GM19240 (cell line): ENCODE data around the genes PAGE3 and SPIN2A.

DNA sequence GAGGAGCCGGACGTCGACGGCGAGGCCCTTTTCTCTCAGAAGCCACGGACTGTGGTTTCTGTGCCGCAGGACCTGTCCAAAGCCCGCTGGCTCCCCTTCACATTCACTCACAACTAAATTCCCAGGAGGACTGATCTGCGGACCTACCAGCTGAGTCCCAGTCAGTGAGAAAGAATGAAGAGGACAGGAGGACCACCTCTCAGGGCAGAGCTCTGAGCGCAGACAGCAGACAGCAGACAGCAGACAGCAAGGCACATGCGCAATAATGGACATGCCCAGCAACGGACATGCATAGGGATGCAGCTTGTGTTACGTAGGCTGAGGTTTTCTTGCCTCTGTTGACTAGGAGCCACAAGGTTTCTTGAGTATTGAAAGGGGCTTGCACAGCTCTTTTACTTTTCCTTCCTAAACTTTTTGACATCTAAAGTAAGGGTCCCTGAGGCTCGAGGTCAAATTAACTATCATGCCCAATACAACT, at the start of gene PAGE3:
TSS of gene PAGE3 (minus strand) at position 250 of the 478 bp plus-strand sequence.
- RRBS = no CpG with 5 or more reads among the region's 14 CpGs

GRCh38 chrX:55522480-55523053, 32.9 kb upstream of the USP51 start:
- RRBS = no CpG with 5 or more reads among the region's 13 CpGs

DNA sequence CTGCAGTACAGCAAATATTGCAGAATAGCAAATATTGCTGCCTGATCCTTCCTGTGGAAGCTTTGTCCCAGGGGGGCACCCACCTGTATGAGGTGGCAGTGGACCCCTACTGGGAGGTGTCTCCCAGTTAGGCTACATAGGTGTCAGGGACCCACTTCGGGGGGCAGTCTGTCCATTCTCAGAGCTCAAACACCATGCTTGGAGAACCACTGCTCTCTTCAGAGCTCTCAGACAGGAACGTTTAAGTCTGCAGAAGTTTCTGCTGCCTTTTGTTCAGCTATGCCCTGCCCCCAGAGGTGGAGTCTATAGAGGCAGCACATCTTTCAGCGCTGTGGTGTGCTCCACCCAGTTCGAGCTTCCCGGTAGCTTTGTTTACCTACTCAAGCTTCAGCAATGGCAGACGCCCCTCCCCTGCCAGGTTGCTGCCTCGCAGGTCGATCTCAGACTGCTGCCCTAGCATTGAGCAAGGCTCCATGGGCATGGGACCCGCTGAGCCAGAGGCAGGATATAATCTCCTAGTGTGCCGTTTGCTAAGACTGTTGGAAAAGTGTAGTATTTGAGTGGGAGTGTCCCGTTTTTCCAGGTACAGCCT, 29.0 kb upstream of the RRAGB start:
- RRBS = no CpG with 5 or more reads among the region's 11 CpGs

DNA sequence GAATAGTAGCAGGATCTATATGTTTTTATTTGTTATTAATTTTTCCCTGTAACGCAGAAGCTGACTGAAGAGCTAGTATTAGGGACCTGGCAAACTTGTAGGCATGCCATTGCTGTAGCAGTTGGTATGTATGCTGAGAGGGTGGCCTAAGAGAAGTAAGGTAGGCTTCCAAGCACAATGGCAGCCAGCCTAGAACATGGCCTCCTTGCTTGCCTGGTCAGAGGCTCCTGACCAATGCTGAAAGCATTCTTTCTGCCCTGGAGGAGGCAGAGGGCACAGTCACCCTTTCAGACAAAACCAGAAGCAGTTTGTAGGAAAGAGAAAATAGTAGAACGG, 215.0 kb upstream of the KLF8 start:
- RRBS = no CpG with 5 or more reads among the region's 2 CpGs

- RRBS = 20% methylated on average over 2 of the region's 7 CpGs
Observed at GRCh38 chrX:56764333-56764627, 35.2 kb downstream of the NBDY start.

GRCh38 chrX:57136777-57137953, at the start of gene SPIN2A:
SPIN2A (minus strand) TSS chrX:57137397.
- RRBS = no CpG with 5 or more reads among the region's 31 CpGs

DNA sequence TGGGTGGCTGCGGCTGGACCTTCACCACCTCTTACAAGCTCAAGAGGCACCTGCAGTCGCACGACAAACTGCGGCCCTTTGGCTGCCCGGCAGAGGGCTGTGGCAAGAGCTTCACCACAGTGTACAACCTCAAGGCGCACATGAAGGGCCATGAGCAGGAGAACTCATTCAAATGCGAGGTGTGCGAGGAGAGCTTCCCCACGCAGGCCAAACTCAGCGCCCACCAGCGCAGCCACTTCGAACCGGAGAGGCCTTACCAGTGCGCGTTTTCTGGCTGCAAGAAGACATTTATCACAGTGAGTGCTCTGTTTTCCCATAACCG, 1.1 kb downstream of the ZXDB start:
- RRBS = no CpG with 5 or more reads among the region's 16 CpGs

DNA sequence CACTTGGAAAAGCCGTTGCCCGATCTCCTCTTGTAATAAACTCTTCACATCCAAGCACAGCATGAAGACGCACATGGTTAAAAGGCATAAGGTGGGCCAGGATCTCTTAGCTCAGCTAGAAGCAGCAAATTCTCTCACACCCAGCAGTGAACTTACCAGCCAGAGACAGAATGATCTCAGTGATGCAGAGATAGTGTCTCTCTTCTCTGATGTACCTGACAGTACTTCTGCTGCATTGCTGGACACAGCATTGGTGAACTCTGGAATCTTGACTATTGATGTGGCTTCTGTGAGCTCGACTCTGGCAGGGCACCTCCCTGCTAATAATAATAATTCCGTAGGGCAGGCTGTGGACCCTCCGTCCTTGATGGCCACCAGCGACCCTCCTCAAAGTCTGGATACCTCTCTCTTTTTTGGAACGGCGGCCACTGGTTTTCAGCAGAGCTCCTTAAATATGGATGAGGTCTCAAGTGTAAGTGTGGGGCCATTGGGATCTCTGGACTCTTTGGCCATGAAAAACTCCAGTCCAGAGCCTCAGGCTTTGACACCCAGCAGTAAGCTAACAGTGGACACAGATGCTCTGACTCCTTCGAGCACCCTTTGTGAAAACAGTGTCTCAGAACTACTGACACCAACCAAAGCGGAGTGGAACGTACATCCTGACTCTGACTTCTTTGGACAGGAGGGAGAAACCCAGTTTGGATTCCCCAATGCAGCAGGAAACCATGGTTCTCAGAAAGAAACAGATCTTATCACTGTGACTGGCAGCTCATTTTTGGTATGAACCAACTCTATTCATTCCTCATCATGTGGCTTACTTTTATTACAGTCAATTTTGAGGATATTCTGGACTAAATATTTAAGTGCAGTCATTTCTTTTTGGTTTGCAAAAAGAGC, 2.1 kb downstream of the ZXDB start:
- RRBS = no CpG with 5 or more reads among the region's 12 CpGs

GRCh38 chrX:63560477-63561433, 209.6 kb upstream of the SPIN4 start:
- RRBS = 33% methylated on average over 9 of the region's 25 CpGs

GRCh38 chrX:65601156-65601447, 66.4 kb upstream of the MSN start:
- RRBS = no CpG with 5 or more reads among the region's 1 CpG

GRCh38 chrX:65601448-65602089, 65.9 kb upstream of the MSN start:
- RRBS = no CpG with 5 or more reads among the region's 5 CpGs

GRCh38 chrX:65697119-65697633, 29.7 kb downstream of the MSN start:
- RRBS = no CpG with 5 or more reads among the region's 3 CpGs

DNA sequence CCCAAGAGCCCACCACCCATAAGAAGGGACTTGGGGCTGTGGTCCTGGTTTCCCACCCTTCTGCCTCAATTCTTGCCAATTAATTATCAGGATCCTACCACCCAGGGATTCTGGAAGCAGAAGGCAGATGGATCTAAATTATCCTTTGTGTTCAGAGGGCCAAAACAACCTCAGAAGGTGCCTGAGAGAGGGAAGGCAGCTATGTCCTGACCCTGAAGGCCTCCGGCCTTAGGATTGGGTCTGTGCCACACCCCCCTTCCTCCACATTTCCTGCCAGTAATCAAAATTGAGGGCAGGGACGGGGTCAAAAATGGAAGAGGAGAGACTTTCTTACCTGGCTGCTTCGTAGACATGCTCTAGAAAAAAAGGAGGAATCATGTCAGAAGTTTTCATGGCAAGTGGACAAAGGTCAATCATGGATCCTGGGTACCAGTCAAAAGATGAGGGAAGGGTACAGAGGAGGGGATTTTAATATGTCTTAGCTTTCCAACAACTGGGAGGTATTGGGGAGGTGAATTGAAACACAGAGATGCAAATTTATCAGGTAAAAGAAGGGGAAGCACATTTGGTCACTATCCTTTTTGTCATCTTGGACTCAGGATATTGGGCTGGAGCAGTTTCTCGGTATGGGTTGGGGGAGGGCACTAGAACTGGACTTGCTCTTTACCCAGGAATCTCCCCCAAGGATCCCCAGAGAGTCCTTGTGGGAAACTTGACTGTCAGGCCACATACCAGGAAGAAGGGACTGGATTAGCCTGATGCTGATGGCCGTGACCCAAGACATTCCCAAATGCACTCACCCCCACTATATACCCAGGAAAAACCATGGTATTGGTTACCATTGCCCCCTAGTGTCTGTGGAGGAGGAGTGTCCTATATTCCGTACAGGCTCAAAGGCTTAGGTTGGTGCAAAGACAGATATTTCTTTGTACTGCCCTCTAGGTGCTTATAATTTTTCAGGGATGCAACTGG, 17.1 kb downstream of the VSIG4 start:
- RRBS = no CpG with 5 or more reads among the region's 6 CpGs

DNA sequence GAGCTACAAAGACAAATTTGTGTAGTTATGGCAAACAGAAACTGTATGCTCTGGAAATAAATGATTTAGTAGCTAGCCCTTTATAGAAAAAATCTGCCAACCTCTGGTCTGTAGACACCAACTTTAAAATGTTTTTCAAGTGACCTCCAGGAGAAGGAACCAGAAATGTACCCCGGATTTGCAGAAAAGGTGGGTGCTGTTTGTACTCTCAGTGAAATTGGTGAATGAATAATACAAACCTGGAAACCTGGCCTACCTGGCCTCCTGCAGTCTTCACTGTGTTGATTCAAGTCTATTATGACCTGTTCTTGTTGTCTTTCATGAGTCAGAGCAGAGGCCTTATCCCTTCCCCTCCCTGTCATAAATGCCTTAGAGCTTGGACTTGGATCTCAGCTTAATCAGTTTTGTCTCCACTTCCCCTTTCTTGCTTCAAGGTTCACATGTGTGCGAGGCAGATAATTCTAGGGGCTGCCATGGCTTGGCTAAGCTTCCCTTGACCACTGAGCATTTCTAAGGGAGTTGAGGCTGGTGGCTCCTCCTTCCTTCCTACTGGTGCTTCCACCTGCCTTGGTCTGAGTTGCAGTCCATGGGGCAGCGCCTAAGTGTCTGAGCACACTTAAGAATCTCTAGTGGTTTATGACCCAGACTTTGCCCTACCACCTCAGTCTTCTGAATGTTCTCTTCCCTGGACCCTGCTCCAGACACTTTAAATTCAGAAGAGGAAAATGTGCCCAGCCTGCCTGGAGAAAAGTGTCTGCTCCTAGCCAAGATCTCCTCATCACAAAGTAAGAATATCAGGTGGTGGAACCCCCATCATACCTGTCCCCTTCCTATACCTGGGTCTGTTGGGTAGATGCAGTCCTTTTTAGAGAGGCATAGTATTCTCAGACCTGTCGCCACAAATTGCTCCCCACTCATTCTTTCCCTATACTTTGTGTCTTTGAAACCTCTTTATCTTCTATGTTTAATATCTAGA, 1.7 kb upstream of the HEPH start:
- RRBS = no CpG with 5 or more reads among the region's 4 CpGs

GRCh38 chrX:67272208-67272407, 271.7 kb upstream of the AR start:
- RRBS = no CpG with 5 or more reads among the region's 3 CpGs

DNA sequence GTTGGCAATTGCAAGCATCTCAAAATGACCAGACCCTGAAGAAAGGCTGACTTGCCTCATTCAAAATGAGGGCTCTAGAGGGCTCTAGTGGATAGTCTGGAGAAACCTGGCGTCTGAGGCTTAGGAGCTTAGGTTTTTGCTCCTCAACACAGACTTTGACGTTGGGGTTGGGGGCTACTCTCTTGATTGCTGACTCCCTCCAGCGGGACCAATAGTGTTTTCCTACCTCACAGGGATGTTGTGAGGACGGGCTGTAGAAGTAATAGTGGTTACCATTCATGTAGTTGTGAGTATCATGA, 150.8 kb downstream of the AR start:
- RRBS = no CpG with 5 or more reads among the region's 4 CpGs

GRCh38 chrX:68112245-68112884, 320.9 kb downstream of the OPHN1 start:
- RRBS = no CpG with 5 or more reads among the region's 6 CpGs

GRCh38 chrX:68871887-68872087, 43.0 kb downstream of the EFNB1 start:
- RRBS = no CpG with 5 or more reads among the region's 2 CpGs

DNA sequence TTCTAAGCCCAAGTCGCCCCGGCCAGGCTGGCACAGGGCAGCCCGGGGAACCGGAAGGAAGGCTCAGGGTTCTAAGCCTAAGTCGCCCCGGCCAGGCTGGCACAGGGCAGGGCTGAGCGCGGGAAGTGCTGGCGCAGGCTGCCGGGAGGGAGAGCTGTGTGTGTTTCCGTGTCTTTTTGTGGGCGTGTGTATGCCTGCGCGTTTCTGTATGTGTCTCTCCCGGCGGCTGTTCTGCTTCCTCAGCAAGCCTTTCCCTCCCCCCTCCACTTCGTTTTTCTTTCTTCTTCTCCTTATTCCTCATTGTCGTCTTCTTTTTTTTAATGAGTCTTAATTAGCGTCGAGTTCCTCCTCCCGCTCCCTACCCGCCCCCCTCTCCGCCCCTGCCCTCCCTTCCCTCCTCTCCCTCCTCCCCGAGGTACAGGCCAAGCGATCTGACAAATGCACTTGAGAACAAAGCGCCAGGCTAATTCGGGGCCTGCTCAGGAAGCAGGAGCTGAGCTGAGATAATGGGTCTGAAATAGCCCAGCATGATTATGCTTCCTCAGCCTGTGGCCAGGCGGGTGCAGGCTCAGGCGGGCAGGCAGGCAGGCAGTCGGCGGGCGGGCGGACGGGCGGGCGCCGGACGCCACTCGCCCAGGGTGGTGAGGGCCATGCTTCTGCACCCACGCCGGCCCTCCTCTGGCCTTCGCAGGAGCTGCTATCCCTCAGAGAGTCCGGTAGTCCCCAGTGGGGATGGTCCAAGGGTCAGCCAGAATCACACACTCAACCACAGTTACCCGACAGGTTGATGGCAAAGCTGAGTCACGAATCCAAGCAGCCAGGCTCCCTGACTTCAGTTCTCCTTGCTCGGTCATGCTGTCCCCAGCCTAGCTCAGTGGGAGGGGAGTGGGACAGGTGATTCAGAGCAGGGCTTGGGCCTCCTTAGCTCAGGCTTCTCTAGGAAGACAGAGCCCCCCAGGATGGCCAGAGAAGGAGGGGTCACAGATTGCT, 66.1 kb downstream of the EFNB1 start:
- RRBS = 40% methylated on average over 16 of the region's 46 CpGs

GRCh38 chrX:68897696-68898060, 68.9 kb downstream of the EFNB1 start:
- RRBS = no CpG with 5 or more reads among the region's 6 CpGs